ENCODE results near the genes KCTD12 and SLITRK5.

GRCh38 chr13:75761447-75761913 lies 125.3 kb downstream of the LMO7 start:
- RRBS = no CpG with 5 or more reads among the region's 3 CpGs

- RRBS = no CpG with 5 or more reads among the region's 8 CpGs
Observed at GRCh38 chr13:75807849-75808284, 171.7 kb downstream of the LMO7 start.

GRCh38 chr13:76829627-76829906 lies 56.6 kb downstream of the KCTD12 start:
- RRBS = 82% methylated on average over 1 of the region's 7 CpGs

DNA sequence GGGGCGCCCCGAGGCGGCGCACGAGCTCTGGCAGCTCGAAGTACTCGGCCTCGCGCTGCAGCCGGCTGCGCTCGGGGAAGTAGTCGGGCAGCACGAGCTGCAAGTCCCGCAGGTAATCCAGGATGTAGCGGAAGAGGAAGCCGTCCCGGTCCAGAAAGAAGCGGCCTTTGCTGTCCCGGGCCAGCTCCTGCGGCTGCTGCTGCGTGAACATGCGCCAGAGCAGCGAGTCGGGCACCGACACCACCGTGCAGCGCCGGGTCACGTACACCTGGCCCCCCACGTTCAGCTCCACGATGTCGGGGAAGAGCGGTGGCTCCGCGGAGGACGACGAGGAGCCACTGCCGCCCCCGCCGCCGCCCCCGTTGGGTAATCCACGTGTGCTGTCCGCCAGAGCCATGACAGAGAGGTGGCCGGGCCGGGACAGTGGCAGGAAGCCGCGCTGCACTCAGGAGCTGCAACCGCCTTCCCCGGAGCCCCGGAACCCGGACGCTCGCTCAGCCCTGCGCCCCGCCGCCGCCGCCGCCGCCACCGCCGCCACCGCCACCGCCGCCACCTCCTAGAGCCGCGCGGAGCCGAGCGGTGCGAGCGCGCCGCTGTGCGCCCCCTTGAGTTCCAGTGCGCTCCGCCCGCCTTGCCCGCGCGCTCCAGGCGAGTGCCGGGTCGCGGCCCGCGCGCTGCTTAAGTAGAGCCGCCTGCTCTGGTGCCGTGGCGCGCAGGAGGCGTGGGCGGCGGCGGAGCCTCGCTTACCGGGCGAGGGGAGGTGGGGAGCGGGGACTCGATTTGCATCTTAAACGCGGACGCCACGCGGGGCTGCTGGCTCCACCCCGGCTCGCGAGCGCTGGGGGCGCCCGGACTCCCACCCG lies at the start of gene KCTD12:
Gene KCTD12, minus strand, starts transcription at position 654 of the 863 bp plus-strand sequence.
- RRBS = under 1% methylated on average over 53 of the region's 115 CpGs

GRCh38 chr13:76894427-76894771 lies 8.2 kb upstream of the KCTD12 start:
- RRBS = no CpG with 5 or more reads among the region's 2 CpGs

DNA sequence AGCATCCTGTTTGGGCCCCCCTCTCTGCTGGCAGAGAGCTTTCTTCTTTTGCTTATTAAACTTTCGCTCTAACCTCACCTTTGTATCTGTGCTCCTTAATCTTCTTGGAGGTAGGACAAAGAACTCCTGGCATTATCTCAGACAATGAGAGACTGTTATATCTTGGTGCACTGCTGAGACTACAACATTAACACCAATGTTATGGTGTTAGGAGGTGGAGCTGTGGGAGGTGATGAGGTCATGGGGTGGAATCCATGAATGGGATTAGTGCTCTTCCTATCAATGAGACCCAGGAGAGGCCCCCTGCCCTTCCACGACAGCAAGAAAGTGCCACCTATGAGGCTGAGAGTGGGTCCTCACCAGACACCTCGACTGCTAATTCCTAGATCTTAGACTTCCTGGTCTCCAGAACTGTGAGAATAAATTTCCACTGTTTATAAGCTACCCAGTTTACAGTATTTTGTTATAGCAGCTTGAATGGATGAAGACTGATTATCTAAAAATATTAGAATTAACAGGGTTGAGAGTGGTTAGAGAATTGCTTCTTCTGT lies 21.0 kb upstream of the FBXL3 start:
- RRBS = no CpG with 5 or more reads among the region's 3 CpGs

DNA sequence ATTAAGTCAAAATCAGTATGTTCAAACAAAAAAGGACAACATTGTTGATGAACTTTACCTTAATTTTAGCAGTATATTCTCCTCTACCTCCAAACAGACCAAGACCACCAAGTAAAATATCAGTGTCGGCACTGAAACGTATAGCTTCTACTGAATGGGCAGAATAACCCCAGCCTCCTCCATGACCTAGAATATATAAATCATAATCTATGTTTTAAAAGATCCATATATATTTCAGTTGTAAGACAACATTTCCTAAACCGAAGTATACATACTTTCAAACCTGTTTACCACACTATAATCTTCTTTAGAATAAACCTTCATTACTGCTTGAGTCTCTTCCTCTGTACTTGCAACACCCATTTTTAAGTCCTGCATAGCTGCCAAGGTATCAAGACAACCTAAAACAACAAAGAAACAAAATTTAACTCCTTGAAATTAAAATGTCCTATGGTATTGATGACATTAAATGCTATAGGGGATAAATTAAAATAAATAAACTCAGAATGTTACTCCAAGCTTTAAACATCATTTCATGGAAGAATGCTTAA lies 121.6 kb downstream of the MYCBP2 start:
- RRBS = no CpG with 5 or more reads among the region's 3 CpGs

DNA sequence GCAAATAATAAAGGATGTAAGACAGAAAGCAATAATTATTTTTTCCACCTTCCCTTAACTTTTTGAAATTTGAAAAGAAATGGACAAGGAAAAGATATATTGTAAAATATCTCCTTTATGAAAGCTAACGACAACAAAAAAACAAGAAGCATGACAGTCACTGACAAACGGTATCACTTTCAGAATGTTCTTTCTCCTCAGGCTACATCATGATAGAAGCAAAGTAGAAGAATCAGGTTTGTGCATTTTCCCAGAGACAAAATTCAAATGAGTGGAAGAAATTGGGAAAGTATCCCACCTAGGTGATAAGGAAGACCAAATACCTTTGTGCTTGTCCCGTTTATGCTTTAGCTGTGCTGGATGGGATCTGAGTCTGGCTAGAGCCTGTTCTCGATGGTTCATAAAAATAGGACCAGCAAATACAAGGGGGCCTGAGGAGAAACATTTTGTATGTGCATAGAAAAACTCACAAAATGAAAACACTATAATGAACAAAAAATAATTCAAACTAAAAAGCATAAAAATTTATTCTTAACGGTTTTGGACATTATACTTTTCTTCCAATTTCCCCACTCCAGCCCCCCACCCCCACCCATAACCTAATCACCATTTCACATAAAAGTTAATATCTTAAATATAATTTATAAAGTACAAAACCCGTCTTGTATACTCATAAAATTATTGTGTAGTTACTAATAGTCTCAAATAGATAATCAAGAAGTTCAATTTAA lies 93.9 kb downstream of the MYCBP2 start:
- RRBS = no CpG with 5 or more reads among the region's 6 CpGs

DNA sequence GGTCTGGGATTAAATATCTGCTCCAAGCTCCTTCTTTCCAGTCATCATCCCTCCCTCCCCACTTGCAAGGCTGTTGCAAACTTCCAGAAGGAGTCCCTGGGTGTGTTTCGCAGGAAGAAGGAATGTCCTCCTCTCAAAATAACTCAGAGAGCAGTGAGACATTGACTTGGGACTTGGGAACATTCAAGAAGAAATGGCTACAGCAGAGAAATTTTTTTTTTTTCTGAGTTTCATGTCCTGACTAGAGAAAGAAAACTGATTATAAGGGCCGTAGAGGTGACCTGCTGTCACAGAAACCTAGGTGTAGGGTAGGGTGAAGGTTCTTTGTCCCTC lies 63.6 kb upstream of the MYCBP2 start:
- RRBS = no CpG with 5 or more reads among the region's 2 CpGs

DNA sequence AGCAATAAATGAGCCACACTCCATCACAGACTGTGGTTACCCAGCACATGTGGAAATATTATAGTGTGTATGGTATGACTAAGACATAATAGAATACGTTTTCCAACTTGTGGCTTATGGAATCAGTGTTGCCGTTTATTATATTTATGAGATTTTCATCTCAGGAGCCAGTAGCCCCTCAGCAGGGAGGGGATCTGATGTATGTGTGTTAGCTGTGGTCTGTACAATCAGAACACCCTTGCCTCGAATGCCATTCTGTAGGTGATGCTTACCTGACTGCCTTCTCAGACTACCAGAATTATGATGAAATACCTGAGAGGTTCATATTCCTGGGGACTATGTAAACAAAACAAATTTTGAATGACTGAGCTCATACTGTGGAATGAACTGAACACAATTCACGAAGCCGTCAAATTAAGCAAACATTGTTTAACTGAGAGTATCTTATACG lies 1.9 kb downstream of the SCEL start:
- RRBS = no CpG with 5 or more reads among the region's 6 CpGs

GRCh38 chr13:79377213-79377738 lies 28.8 kb downstream of the RBM26 start:
- RRBS = no CpG with 5 or more reads among the region's 5 CpGs

GRCh38 chr13:79403569-79403946 lies 2.5 kb downstream of the RBM26 start:
- RRBS = no CpG with 5 or more reads among the region's 2 CpGs

- RRBS = no CpG with 5 or more reads among the region's 3 CpGs
Observed at GRCh38 chr13:80141307-80141592, 199.7 kb downstream of the SPRY2 start.

DNA sequence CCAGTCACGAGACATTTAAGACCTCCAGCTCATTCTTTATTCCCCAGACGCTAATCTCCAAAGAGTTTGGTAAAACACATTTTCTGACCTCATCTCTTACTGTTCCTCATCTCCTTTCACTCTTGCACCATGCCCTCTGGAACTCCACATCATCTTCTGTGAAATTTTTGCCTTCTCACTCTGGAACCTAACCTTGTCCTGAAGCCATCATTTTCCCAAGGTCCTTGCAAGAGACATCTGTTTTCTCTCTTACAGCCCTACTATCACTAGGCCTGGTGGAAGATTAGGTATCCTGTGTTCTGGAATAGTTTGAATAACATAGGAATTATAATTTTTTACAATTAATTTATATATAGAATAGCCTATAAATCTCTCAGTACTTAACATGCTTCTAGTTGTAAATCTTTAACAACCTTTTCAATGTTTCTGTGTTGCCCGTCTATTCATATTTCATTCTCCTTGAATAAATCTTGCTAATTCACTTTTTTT lies 37.4 kb downstream of the SPRY2 start:
- RRBS = no CpG with 5 or more reads among the region's 3 CpGs

DNA sequence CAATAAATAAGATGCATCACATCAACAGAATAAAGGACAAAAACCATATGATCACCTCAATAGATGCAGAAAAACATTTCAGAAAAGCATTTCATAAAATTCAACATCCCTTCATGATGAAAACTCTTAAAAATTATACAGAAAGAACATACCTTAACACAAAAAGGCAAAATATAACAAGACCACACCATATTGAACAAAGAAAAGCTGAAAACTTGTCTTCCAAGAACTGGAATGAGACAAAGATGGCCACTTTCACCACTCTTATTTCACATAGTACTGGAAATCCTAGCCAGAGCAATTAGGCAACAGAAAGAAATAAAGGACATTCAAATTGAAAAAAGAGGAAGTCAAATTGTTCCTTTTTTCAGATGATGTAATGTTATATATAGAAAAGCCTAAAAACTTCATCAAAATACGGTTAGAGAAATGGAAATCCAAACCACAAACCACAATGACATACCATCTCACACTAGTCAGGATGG lies 113.1 kb upstream of the SPRY2 start:
- RRBS = no CpG with 5 or more reads among the region's 1 CpG

DNA sequence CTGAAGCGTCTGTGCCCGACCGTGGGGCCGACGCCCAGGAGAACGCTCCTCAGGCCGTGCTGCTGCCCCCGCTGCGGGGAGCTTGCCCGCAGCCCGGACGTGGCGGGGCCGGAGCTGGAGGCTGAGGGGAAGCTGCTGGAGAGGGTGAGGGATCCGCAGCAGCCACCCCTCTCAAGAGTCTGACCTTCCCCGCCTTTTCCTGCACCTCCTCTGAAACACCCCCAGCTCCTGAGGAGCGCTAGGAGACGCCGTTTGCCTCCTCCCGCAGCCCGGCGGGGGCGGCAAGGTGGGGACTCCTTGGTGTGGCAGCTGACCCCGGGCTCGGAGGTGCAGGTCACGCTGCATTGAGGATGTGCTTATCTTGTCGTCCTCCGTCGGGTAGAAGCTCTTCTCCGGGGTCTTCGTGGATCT lies 314.0 kb upstream of the SPRY2 start:
- RRBS = 41% methylated on average over 10 of the region's 31 CpGs

DNA sequence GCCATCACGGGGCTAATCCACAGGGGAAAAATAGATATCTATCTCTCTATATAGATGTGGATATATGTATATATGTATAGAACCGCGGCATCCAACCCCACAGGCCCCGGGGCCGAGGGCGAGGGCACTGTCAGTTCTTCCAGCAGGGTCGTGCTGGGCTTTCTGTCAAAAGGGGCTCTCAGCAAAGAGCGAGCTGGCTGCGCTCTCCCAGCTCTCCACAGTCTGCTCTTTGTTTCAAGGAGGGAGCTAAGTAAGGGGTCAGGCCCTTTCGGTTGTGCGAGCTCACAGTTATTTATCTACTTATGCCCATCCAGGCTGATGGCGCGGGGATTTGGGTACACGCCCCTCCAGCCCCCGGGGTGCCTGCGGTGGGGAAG lies 3.3 kb downstream of the SLITRK1 start:
- RRBS = no CpG with 5 or more reads among the region's 16 CpGs

DNA sequence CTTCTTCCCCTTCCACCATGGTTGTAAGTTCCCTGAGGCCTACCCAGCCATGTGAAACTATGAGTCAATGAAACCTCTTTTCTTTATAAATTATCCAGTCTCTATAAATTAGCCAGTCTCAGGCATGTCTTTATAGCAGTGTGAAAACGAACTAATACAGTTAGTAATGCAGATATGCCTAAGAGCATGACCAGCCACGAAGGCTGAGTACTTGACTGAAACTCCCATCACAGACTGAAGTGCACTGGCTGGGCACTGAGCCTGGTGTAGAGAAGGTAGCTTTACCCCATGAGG lies 771.5 kb upstream of the SLITRK1 start:
- RRBS = no CpG with 5 or more reads among the region's 2 CpGs

- RRBS = under 1% methylated on average over 15 of the region's 45 CpGs
Observed at GRCh38 chr13:87670631-87671688, at the start of gene SLITRK5. Gene SLITRK5 (plus strand): TSS chr13:87671371.

- RRBS = no CpG with 5 or more reads among the region's 11 CpGs
Observed at GRCh38 chr13:87720568-87721146, 49.5 kb downstream of the SLITRK5 start.

All from SK-N-MC (cell line).